Cytotoxic T cell (primary cell): ENCODE data around the gene MT1E.

GRCh38 chr16:54648377-54649180 lies 282.1 kb upstream of the IRX5 start:
- PRO-cap, 2 experiments = no peak in any of the 2 experiments

DNA sequence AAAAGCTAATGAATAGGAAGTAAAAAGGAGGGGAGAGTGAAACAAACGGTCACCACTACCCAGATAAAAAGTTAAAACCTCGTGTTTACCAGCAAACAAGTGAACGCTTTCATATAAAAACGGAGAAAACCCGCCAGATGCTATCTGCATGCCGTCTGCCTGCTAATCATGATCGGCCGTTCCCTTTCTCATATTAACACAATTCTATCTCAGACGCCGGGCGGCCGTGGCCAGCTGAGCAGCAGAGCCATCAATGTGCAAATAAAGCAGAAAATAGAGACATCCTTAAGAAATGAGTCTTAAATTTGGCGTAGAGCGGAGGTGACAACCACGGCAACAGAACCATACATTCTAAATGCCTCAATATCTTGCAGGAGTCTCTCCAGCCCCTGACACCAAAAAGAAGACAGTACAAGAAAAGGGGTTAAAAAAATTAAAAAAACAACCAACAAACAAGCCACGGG lies 2.7 kb upstream of the IRX5 start:
- PRO-cap, 2 experiments = no peak in any of the 2 experiments

GRCh38 chr16:54931515-54931764 lies 775 bp downstream of the IRX5 start:
- PRO-cap, 2 experiments = no peak in any of the 2 experiments

DNA sequence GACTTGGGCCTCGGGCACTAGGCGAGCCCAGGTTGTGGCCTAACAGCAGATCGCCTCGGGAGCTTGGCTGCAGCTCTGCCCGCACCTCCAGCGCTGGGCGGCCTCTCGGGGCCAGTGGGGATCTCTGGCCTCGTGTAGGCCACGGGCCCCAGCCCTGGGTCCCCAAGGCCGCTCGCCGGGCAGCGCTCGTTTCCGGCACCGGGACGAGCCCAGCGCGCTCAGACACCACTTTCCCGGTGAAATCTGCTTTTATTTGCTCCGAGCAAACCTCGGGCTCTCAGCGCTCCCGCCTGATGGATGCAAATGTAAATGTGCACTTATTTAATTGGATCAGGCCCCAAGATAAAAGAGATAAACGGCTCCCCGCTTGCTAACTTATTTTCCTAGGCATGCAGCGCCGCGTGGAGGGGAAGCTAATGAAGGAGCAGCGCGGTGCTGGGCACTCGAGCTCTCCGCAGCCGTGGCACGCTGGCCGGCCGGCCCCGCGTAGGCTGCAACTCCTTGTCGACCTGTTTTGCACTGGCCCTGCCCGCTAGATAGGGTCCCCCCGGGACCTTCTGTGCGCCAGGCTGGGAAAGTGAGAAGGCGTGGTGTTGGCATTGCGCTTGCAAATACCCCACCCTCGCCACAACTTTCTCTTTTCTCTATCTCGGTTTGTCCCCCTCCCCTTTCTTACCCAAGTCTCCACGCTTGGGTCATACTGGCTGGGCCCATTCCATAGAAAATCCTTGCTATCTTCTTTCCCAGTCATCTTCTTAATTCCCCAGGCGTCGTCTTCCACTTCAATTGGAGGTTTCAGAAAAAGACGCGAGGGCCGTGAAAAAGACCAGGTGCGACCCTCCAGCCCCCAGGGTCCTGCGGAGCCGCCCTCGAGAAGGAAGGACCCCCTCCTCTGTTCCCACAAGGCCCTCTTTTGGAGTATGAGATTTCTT lies 8.0 kb downstream of the IRX5 start:
- PRO-cap, 2 experiments = peak in 2 of 2 experiments; most common plus-strand start position 398 of the sequence (in 2)

GRCh38 chr16:55390893-55391258 lies 66.9 kb downstream of the IRX6 start:
- PRO-cap, 2 experiments = no peak in any of the 2 experiments

GRCh38 chr16:55479829-55480862 lies 1.1 kb downstream of the MMP2 start:
- PRO-cap, 2 experiments = no peak in any of the 2 experiments

- PRO-cap, 2 experiments = no peak in any of the 2 experiments
These were observed 9.4 kb upstream of the CAPNS2 start for GRCh38 chr16:55557086-55557577.

GRCh38 chr16:55944419-55944882 lies 69.3 kb upstream of the CES5A start:
- PRO-cap, 2 experiments = no peak in any of the 2 experiments

- PRO-cap, 2 experiments = no peak in any of the 2 experiments
These were observed 89.2 kb upstream of the GNAO1 start for GRCh38 chr16:56102038-56102519.

GRCh38 chr16:56102520-56102862 lies 88.8 kb upstream of the GNAO1 start:
- PRO-cap, 2 experiments = no peak in any of the 2 experiments

DNA sequence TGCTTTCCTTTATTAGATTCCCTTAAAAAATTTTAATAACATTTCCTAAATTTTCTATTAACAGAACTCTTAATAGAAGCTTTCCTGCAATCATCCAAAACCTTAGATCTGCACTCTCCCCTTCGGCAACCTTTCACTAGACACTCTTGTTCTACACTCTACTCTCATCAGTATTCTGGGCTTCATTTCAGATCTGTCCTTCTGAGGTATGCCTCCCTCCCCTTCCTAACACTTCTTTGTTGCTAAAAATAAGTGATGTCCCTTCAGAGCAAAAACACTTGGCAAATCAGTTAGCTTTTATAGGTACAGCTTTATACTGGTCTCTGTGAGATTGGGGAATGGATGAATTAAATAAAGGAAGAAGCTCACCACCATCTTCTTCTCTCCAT lies 28.2 kb upstream of the GNAO1 start:
- PRO-cap, 2 experiments = no peak in any of the 2 experiments

GRCh38 chr16:56372927-56373287 lies 52.4 kb downstream of the AMFR start:
- PRO-cap, 2 experiments = no peak in any of the 2 experiments

GRCh38 chr16:56382892-56383969 lies 42.1 kb downstream of the AMFR start:
- PRO-cap, 2 experiments = no peak in any of the 2 experiments

DNA sequence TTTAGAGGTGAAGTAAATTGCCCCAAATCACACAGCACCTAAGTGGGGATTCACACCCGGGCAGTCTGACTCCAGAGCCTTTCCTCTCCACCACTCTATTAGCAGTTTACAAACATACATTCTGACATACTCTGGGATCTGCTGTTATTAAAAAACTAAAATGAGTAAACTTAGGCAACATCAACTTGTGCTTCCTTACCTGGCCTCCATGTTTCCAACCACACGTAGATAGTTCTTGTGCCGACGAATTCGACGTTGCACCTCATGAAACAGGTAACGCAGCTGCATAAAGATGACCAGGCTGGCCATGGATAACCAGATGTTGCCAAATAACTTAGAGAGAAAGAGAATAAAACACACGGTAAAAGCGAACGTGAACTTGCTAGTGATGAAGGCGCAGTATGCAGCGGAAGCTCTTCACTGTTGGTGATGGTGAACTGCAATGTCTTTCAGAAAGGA lies 22.5 kb downstream of the AMFR start:
- PRO-cap, 2 experiments = no peak in any of the 2 experiments

DNA sequence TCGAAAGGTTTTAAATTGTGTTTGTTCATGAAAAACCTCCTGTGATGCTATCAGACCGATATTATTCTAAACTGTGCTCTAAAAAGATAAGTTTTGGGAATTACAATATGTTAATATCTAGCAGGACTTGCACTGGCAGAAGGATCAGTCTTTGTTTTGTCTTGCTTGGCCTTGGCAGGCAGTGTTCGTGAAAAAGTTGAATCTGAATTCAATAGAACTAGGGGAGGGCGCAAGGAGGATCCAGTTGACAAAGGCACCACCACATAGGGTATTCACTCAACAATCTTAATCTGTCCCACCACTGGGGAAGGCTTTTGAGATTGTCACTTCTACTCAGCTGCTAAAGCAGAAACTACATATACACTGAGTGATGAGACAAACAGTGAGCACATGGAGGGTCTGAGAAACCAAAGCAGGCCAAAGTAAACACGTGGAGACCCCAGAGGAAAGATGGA lies 2.5 kb downstream of the AMFR start:
- PRO-cap, 2 experiments = no peak in any of the 2 experiments

GRCh38 chr16:56452129-56452766 lies 894 bp downstream of the OGFOD1 start:
- PRO-cap, 2 experiments = no peak in any of the 2 experiments

GRCh38 chr16:56625437-56626358 lies at the start of gene MT1E:
TSS of gene MT1E (plus strand) at chr16:56625781.
- PRO-cap, 2 experiments = peak in 2 of 2 experiments; most common plus-strand start chr16:56625781 (in 2); most common minus-strand start chr16:56625695 (in 2)

DNA sequence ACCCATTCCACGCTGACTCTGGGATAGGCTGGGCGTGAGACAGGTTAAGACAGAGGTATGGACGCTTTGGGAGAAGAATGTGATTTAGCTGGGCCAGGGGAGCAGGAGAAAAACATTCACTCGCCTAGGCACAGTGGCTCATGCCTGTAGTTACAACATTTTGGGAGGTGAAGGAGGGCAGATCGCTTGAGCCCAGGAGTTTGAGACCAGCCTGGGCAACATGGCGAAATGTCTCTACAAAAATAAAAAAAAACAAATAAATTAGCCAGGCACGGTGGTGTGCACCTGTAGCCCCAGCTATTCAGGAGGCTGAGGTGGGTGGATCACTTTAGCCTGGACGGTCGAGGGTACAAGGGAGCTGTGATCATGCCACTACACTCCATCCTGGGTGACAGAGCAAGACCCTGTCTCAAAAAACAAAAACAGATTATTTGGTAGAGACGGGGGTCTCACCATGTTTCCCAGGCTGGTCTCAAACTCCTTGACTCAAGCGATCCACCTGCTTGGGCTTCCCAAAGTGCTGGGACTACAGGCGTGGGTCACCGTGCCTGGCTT lies 4.1 kb downstream of the MT1X start:
- PRO-cap, 2 experiments = no peak in any of the 2 experiments

DNA sequence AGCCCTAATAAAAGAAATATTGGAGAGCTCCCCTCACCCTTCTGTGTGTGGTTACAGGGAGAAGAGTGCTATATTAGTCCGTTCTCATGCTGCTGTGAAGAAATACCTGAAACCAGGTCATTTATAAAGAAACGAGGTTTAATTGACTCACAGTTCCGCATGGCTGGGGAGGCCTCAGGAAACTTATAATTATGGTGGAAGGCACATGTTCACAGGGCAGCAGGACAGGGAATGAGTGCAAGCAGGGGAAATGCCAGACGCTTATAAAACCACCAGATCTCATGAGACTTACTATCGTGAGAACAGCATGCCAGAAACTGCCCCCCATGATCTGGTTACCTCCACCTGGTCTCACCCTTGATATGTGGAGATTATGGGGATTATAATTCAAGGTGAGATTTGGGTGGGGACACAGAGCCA lies 1.0 kb upstream of the NUP93 start:
- PRO-cap, 2 experiments = peak in 1 of 2 experiments; most common minus-strand start position 237 of the sequence (in 1)

GRCh38 chr16:56917902-56918576 lies 13.9 kb upstream of the HERPUD1 start:
- PRO-cap, 2 experiments = no peak in any of the 2 experiments